CMK (cell line): ENCODE data around the genes GLYR1 and ALG1.

DNA sequence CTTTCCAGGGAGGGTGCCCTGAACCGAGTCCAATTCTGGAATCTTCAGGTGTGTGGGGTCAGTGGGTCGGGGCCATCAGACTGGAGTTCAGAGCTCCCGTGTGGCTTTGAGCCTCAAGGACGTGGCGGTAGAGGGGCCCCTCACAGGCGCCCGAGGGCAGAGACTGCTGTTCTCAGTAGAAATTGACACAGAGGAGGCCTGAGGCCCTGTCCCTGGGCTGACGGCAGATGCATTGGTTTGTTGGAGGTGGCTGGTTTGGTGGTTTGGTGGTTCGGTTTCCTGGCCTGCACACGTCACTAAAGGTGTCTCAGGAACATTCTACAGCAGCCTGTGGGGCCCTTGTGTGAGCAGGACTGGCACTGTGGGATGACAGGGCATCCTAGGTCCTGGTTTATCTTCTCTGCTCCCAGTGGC lies 16.9 kb upstream of the NUDT16L1 start:
- RRBS: no CpG with 5 or more reads among the region's 10 CpGs

- RRBS: 83% methylated on average over 1 of the region's 37 CpGs
Observed at GRCh38 chr16:4681941-4682513, 11.3 kb upstream of the NUDT16L1 start.

DNA sequence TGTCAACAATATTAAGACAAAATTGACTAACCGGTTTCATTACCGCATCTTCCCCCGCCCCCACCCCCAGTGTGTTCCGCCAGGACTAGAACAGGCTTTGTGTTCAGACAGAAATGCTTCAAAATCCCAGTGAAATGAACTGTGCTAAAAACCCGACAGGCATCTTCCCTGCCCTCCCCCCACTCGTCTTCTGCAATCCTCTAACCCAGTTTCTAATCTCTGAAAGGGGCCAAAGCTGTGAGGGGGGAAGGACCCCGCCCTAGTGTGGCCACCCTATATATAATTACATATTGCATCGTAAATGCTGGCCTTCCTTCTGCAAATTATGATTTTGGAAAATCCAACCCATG lies 1.1 kb upstream of the ROGDI start:
- RRBS: no CpG with 5 or more reads among the region's 8 CpGs

DNA sequence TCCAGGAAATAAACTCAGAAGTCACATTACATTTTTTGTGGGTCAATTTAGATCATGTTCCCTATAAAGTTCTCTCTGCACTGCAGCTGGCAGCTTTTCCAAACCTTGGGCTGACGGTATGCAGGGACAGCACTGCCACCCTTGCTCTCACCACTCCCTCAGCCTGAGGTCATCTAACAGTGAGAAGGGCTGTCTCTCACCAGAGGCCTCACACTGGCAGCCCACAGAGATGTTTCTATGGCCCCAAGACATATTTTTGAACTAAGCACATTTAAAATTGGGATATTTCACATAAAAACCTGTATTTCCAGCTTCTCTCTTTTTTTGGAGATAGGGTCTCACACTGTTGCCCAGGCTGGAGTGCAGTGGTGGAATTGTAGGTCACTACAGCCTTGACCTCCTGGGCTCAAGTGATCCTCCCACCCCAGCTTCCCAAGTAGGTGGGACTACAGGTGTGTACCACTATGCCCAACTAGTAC lies 18.1 kb downstream of the GLYR1 start:
- RRBS: no CpG with 5 or more reads among the region's 1 CpG

GRCh38 chr16:4832723-4832961 lies 14.4 kb downstream of the GLYR1 start:
- RRBS: no CpG with 5 or more reads among the region's 3 CpGs

GRCh38 chr16:4847159-4847574 lies at the start of gene GLYR1:
Gene GLYR1 (minus strand): TSS chr16:4847288.
- RRBS: under 1% methylated on average over 55 of the region's 66 CpGs

DNA sequence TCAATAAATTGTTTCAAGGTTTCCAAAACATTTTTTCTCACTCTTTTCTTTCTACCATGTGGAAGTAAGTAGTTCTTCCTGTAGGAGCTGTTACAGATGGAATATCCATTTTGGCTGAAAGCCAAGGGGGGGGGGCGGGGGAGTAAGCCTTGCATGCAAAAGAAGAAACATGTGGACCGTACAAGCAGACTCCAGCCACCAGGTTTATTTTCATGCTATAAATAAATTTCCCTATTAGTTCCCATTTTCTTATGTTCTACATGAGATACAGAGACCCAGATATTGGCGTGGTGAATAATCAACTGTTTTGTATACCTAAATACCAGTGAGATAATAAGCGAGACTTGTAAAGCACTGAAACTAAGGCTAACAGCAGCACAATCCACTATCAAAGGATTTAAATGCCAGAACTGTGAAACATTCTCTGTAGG lies 35.1 kb downstream of the UBN1 start:
- RRBS: no CpG with 5 or more reads among the region's 4 CpGs

- RRBS: no CpG with 5 or more reads among the region's 7 CpGs
Observed at GRCh38 chr16:4886878-4887359, 39.6 kb downstream of the UBN1 start.

- RRBS: no CpG with 5 or more reads among the region's 26 CpGs
Observed at GRCh38 chr16:4890076-4890917, 43.0 kb downstream of the UBN1 start.

DNA sequence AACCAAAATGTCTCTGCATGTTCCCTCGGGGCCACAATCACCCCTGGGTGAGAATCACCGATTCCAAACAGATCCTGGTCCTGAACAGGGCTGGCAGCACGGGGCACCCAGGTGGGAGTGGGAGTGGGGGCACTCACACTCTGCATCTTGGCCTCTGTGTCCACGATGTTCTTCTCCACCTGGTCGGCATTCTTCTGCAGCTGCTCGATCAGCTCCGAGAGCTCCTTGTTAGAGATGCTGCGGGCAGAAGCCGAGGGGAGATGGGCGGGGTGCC lies 26.3 kb downstream of the PPL start:
- RRBS: no CpG with 5 or more reads among the region's 10 CpGs

DNA sequence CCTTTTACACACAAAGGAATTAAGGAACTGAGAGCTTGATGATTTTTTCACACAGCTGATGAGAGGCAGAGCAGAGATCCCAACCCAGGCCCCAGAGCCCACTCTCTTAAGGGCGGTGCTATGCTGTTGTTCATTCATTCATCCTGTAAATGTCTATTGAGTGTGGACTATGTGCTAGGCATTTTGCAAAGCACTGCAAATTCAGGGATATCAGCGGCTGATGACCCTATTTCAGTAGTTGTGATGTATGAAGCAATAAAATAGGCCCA lies 18.0 kb downstream of the SEC14L5 start:
- RRBS: no CpG with 5 or more reads among the region's 2 CpGs

DNA sequence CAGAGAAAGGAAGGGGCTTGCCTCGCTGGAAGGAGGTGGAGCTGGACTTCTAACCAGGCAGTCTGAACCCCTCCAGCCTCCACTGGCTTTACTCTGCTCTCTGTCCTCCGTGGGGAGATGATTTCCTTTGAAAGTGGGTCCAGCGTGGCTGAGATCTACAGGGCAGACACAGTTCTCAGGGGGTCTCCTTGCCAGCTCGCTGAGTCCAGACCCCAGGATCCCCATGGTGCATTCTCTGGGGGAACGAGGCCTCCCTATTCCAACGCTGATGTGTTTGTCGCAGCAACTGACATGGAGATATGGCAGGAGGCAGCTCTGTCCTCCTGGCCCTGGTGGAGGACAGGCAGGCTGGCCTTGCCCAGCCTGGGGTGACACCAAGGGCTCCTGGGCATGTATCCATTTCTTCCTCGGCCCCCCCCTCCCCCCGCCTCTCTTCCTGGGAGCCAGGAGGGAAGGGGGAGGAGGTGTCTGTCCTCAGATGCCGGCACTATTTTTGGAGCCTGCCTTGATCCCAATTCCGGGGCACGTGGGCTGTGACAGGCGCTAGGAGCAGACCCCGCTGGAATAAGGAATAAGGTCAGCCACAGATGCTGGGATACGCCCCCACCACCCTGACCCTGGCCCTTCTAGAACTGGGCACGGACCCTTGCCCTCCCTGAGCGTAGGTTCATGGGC lies 23.8 kb downstream of the SEC14L5 start:
- RRBS: no CpG with 5 or more reads among the region's 17 CpGs

GRCh38 chr16:5071528-5072577 lies at the start of gene ALG1:
Gene ALG1 (plus strand): TSS chr16:5071843.
- RRBS: 1% methylated on average over 6 of the region's 59 CpGs

DNA sequence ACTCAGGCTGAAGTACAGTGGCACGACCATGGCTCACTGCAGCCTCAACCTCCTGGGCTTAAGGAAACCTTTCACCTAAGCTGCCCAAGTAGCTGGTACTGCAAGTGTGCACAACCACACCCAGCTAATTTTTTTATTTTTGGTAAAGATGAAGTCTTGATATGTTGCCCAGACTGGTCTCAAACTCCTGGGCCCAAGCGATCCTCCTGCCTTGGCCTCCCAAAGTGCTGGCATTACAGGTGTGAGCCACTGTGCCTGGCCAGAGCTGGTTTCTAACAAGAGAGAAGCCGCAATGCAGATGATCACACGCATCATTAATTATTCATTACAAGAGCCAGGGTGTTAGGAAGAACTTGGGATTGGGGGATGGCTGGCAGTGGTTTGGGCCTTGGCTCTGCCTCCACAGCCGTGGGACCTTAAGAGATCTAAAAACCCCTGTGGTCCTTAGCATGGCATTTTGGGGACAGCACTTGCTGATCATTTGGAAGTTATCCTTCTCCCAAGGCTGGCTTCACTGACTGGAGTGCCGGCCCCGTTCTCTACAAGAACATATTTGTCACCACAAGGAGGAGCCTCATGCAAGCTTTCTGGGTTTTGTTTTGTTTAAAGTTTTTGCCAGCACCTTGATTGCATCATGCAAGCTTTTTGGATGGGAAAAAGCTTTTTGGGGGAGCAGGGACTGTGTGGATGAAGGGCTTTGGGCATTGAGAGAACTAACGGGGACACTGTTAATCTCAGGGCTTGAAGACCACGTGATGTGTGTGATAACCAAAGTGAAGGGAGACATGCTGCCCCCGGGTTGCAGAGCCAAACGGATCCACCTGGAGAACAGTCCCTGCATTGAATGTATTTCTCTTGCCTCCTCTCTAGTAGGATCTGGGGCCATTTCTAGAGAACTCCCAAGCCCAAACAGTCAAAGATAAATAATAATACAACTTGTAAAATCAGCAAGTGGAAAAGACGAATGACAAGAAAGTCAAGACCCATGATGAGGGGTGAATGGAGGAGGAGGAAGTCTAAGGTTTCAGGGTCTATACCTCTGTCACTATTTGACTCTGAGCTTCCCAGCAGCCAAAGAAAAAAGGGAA lies 17.5 kb downstream of the TMEM114 start:
- RRBS: no CpG with 5 or more reads among the region's 12 CpGs

DNA sequence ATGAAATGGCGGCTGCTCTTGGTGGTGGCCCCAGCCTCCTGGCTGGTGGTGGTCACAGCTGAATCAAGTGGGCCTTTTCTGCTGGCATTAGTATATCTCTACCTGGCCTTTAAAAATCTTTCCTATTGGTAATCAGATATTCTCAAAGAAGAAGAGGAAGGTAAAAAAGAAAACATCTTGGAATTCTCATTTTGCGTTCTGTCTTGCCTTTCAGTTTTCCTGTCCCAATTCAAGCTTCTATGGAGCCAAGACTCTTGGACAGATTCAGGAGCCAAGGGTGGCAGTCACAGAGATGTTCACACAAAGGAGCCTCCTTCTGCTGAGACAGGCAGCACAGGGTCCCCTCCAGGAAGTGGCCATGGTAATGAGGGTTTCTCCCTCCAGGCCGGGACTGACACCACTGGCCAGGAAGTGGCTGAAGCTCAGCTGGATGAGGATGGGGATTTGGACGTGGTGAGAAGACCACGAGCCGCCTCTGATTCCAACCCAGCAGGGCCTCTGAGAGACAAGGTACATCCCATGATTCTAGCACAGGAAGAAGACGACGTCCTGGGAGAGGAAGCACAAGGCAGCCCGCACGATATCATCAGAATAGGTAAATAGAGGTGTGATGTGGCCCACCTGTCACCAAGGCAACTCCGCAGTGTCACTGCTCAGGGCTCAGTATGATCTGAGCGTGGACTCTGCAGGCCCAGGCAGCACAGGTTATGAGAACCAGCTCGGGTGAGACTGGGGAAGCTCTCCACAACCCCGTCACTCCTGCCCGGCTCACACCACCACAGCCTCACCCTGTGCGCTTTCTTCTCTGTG lies 7.2 kb downstream of the METTL22 start:
- RRBS: no CpG with 5 or more reads among the region's 16 CpGs

DNA sequence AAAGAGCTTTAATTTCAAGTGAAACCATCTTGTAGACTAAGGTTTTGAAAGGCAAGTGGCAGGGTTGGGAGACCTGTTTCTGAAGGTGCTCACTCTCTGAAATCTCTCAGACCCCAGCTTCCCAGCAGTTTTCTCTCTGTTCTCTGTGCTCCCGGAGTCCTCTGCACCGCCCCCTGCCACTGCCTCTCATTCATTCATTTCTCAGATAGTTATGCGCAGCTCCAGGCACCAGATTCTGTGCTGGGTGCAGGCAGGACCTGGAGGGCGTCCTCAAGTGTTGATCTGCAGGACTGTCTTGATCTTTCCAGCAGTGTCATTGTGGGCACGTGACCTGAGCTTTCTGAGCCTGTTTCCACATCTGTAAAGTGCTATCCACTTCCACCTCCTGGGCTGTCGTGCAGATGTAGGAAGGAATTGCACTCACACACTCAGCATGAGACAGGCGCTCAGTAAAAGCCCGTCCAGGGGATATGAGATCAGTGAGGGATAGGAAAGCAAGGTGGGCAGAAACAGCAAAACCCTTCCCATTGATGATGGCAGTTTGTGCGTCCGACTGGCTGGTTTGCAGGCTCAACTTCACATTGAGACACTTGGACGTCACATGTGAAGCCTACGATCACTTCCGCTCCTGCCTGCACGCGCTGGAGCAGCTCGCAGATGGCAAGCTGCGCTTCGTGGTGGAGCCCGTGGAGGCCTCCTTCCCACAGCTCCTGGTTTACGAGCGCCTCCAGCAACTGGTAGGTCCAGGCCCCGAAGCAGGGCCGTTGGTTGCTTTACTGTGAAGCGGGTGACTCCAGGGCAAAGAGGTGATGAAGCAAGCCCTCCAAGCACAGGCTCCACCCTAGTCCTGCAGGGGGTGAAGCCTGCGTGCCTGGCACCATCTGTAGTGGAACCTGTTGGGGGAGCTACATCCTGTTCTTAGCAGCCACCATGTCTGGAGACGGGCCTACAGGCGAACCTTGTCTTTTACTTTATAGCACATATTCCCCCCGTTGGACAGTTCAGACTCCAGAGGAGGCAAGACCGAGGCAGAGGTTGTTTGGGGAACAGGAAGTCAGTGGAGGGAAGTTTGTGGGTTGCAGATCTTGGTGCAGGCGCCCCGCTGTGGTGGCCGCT lies 22.8 kb downstream of the METTL22 start:
- RRBS: no CpG with 5 or more reads among the region's 32 CpGs

DNA sequence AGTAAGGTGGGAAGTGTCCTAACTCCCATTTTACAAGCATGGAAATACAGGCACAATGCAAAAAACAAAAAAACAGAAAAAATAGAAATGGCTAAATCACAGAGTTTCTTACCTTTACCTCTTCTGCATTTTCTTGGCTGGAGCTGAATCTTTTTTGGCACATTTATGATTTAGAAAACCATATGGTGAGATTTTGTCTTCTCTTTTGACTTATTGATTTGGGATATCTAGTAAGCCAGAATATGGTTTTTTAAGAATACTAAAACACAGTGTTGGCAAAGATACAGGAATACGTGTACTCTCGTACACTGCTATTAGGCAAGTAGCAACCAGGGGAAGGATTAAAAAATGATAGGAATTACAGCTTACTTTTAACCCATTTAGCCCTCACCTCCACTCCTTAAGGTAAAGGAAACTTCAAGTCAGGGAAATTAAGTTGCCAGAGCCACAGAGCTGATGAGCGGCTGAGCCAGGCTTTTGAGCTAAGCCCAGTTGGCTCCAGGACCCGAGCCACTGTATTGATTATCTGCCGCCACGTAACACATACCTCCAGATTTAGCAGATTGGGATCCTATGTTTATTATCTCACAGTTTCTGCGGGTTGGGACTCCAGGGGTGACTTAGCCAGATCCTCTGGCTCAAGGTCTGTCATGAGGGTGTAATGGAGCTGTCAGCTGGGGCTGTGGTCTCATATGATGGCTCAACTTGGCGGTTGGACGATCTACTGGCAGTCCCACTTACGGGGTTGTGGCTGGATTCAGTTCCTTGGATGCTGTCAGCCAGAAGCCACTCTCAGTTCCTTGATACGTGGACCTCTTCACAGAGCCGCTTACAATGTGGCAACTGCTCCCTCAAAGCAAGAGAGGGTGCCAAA lies 57.5 kb downstream of the TMEM186 start:
- RRBS: no CpG with 5 or more reads among the region's 12 CpGs

DNA sequence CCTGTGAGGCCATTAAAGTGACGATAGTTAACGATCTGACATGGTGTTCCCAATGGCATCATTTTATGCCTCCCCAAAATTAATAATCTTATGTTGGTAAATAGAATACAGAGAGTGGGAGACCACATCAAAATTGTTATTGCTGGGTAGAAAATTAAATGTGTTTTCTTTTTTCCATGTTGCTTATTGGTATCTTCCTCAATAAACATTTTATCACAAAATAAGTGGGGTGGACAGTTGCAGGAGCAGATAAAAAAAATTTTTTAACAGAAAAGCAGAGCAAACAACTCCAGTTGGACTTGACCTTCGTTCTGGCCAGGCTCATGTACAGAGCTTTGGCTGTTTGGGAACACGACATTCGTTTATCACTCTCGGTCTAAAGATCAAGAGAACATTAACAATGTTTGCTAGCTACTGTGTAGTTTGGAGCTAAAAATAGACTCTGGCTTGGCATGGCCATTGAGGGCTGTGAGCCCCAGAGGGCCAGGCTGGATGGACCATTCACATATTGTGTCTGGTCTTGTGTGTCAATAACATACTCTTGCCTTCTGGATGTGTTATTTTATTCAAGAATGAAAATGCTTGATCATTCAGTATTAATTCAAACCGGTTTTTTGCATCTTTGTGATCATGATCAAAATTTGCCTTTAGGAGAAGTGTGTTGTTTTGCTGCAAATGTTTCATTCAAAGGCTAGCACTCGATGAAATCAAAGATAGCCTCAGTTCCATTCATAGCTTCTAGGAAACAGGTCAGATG lies 56.6 kb downstream of the TMEM186 start:
- RRBS: no CpG with 5 or more reads among the region's 8 CpGs

DNA sequence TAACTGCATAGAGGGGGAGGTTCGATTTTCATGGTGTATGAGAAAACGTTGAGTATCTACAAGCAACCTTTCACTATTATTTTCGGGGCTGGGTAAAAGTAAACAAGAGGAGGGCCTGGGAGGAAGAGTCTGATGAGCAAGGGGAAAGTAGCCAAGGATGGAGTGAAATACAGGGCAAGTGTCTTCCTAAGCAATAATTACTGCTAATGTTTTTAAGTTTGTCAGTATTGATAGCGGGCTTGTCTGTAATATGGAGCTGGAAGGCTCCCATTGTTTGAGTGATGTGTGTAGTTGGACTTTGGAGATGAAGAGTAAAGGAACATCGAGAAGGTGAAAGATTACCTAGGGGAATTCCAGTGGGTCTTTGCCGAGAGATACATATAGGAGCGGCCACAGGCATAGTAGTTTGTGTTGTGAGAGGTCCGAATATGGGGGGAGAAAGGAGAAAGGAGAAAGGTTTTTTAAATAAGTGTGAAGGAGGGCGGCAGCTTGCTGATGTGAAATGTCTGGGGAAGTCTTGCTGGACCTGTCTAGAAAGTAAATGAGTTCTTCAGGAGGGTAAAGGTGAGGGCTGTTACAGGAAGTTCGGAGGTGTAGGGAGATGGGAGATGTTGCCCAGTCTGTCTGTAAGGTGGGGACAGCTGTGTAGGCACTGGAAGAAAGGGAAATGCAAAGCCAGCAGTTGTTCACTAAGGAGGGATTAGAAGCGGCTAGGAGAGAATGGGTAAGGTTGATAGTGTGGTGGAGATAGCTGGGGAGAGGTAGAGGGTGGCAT lies 29.2 kb downstream of the CARHSP1 start:
- RRBS: no CpG with 5 or more reads among the region's 11 CpGs

DNA sequence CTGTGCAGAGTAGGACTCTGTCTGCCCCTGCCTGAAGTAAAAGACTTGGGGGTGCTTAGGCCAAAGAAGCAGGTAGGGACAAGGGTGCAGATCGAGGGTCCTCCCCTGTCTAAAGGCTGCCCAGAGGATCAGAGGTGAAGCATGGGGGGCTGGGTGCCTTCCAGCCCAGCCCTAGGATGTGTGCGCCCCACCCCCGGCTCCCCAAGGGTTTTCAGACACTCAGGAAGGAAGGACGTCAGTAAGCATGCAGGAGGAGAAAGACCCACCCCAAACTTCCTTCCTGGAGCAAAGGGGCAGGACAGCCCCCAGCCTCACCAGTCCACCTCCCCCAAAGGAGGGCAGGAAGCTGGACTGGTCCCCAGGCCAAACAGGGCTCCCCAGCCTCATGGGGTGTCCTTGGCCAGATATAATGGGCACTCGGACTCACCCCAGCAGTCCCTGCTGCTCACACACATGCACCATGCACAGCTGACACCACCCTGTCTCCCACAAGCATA lies 12.1 kb downstream of the CARHSP1 start:
- RRBS: no CpG with 5 or more reads among the region's 5 CpGs